AG09319 (cell line): ENCODE data around the gene NAMPT.

- RRBS, result no CpG with 5 or more reads among the region's 21 CpGs
These were observed 2.3 kb upstream of the KMT2E start for GRCh38 chr7:105011537-105012315.

DNA sequence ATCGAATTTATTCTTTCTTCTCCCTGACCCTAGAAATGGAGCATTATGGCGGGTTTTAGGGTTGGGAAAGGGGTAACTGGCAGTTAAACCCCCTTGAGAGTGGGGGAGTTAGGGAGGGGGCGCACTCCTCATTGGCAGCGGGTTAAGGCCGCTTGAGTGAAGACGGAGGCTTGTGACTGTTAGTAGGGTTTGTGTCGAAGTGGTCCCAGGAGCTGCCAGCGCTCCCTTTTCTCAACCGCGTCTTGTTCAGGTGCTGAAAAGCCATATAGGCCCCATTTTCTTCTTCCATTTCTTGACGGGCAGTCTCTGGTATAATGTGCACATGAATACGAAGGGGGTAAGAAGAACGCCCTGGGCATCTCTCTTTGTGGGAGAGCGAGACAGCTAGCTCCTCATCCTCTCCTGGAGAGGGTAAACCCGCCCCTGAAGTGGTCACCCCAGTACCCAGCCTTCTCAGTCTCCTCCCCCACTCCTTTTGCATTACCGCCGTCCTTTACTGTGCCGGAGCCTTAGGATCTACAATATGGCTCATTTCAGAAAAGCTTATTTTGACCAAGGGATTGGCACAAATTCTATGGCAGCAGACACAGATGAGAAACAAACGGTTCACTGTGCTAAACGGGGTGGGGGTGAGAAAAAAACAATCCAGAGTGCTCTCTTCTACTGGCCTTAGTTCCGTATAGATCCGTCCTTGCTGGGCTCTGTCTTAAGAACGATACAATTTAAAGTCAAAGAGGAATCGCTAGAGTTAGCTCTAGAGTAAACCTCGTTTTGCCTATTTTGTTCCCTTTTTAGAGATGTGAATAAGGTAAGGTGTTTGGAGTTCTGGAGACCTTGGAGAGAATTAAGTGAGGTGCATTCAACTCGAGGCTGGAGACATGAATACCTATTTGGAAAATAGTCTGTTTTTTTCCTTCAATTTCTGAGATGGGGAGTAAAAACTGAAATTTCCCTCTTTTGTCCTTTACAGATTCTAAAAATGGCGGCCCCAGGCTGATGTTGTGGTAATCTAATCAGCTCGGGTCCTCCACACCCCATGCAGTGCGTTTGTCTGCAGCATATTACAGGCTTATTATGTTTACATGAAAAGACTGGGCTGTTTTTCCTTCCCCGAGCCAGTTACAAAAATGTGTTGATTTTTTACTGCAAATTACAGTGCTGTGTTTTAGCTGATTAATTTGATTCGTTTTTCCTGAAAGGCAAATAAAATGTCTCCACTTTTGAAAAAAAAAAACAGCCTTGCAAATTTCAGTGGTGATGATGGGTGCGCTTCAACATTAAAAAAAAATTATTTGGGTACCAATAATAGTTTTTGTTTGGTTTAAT, 1.2 kb downstream of the KMT2E start:
- RRBS, result no CpG with 5 or more reads among the region's 32 CpGs

DNA sequence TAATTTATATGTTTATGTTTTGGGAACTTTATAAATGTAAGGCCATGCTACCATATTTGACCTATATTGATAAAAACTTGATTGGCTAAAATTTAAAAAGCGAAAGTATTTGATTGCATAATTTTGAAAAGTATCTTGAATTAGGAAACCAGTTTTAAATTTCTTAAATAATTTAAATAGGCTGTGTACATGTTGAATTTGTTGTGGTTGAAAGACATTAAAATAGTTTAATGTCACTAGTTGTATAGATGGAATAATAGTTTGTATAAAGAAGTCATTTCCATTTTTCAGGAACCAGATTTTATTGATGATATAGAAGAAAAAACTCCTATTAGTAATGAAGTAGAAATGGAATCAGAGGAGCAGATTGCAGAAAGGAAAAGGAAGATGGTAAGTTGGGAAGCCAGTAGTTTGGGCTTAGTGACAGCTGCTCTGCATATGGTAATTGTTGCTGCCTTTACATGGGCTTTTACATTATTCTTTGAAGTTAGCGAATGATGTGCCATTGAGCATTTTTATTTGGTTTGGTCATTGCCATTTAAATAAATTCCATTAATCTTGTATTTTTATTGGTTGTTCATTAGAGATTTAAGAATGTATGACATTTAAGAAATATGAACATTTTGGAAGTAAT, 77.0 kb downstream of the KMT2E start:
- RRBS, result no CpG with 5 or more reads among the region's 2 CpGs

DNA sequence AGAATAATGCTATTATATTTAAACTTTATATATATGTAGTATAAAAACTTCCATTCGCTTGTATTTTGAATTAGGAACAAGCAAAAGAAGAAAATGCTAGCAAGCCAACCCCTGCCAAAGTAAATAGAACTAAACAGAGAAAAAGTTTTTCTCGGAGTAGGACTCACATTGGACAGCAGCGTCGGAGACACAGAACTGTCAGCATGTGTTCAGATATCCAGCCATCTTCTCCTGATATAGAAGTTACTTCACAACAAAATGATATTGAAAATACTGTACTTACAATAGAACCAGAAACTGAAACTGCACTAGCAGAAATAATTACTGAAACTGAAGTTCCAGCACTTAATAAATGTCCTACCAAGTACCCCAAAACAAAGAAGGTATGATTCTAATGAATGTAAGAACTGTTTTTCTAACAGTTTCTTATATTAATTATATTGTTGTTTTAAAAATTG, 87.8 kb downstream of the KMT2E start:
- RRBS, result no CpG with 5 or more reads among the region's 4 CpGs

- RRBS, result no CpG with 5 or more reads among the region's 3 CpGs
These were observed 123.9 kb downstream of the SRPK2 start for GRCh38 chr7:105264569-105265429.

- RRBS, result no CpG with 5 or more reads among the region's 13 CpGs
These were observed 115.3 kb downstream of the SRPK2 start for GRCh38 chr7:105273265-105273969.

DNA sequence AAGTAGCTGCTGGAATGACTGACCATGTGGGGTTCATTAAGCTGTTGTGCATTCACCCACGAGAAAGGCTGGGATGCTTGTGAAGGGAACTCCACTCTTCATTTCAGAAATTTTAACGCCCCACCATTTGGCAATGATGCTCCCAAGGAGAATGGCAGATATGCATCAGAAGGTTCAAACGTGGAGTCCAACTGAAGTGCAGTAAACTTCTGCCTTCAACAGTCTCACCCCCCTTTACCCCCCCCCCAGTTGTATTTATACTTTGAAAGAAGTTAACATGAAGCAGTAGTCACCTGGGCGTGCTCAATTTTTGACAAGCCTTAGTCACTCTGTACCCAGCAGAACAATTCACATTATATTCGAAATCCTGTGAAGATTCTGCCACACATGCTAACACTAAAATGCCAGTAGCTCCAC, 1.0 kb downstream of the ATXN7L1 start:
- RRBS, result no CpG with 5 or more reads among the region's 5 CpGs

DNA sequence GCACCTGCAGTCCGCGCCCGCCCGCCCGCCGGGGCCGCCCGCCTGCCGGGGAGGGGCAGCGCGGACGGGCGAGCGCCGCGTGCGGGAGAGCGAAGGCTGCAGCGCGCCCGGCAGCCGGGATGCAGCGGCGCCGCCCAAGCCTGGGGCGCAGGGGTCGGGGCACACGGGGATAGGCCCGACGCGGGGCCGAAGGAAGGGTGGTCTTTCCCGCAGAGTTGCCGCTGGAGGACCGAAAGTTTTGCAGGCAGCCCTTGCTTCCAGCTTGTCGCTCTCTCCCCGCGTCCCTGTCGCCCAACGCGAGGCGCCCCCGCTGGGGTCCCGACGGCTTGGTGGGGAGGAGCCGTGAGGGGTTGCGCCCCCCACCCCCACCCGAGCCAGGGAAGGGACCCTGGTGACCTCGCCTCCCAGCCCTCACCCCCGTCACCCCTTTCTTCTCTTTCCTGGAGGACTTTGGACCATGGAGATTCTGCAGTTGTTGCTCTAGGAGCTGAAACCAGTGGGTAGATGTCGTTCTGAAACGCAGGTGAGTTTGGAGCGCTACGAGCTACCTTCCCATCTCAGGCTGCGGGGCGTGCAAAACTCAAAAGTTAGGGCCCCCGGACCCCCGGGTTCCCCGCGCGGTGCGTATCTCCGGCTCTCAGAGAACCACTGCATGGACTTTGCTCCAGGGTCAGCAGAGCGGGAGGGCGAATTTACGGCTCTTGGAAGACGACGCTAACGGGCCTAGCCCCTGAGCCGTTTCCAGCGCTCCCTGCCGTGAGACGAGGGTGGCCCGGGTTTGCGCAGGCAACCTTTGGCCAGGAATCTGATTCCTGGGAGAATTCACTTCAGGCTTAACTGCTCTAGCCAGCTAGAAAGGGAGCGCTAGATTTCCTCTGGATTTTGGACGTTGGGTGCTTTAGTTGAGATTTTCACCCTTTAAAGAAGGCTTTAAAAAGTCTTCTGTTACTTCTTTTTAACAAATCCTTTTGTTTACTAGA, 626 bp upstream of the ATXN7L1 start:
- RRBS, result under 1% methylated on average over 19 of the region's 77 CpGs

DNA sequence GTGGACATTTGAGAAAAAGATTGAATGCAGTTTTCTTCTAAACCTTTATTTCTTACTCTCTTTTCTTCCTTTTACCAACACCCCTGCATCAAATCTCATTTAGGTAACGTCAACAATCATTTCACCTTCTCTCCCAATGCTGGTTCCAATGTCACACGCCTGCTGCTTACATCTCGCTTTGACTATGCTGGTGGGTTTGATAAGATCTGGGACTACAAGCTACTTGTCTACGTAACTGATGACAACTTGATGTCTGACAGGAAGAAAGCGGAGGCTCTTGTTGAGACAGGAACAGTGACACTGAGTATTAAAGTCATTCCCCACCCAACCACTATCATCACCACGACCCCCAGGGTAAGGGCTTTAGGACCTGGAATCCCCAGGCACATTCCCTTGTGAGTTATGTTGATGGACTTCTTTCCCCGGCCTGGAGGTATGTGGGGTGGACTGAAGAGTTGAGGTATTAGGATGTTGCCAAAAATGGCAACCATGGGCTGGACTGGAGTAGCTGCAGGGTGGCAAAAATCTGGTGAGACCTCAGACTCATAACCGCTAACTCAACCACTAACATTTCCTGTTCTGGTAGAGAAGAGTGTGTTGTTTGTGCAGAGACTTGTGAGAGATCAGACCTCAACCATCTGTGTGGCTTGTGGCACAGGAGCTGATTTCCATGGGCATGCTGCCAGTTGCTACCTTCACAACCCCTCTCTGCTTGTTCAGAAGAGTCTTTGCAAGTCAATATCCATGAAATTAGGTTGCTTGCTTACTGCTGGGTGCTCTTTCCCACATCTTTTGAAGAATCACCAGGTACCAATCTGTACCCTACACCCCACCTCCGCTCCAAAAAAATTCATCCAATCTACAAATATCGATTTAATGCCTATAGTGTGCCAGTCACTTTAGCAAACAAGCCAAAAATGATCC, 59.3 kb downstream of the CDHR3 start:
- RRBS, result no CpG with 5 or more reads among the region's 10 CpGs

DNA sequence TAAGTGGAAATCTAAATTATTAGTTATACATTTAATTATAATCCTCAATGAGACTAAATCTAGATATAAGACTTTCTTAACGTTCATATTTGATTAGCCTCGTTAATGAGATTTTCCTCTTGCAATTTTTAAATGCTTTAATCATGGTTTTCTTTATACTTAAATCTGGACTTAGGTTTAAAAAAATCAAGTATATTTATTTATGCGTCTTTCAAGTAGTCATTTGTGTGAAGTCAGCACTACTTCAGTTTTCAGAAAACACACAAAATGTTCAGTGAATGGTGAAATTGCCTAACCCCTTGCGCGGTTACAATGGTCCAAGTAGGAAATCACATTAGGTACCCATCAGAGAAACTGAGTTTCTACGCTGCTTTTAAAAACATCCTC, 1.3 kb downstream of the SYPL1 start:
- RRBS, result no CpG with 5 or more reads among the region's 6 CpGs

GRCh38 chr7:106206611-106207326, 78.0 kb downstream of the NAMPT start:
- RRBS, result no CpG with 5 or more reads among the region's 4 CpGs

DNA sequence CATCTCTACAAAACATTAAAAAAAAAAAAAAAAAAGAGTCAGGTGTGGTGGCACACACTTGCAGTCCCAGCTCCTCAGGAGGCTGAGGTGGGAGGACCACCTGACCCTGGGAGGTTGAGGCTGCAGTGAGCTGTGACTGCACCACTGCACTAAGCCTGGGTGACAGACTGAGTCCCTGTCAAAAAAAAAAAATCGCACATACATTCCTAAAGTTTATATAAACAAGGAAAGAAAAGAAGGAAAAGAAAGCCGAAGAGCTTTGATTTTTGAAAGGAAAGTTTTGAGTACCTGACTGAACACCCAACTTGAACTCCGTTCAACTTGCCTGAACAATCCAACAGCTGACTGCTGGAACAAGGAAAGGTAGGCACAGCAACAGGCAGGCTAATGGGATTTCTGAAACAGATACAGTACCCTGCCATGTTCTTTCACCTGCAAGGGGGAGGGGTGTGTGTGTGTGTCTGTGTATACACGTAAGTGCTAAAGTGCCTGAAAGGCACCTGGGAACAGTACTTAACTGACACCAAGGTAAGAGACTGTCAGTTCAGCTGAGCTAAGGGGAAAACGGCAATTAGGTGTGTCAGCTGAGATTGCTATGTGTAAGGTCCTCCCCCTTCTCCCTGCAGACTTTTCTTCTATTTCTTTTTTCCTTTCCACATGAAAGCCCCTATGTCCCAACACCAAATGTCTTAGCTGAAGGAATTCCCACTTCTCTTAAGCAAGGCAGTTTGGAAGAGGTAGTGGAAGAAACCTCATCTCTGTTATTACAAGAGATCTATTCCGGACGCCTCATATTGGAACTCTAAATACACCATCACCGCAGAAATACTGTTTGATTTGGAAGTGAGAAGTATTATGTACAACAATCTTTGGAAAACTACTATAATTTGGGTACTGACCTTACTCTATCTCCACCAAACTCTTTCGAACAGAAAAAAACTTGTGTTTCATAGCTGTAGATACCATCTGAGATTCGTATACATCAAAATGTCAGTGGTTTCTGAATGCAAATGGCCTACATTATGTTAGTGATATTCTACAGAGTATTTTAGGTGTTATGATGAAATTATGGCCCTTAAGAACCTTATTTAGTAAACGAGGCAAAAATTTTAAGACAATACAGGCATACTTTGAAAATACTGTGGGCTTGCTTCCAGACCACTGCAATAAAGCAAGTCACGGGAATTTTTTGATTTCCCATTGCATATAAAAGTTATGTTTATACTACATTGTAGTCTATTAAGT, 26.9 kb downstream of the NAMPT start:
- RRBS, result no CpG with 5 or more reads among the region's 12 CpGs

DNA sequence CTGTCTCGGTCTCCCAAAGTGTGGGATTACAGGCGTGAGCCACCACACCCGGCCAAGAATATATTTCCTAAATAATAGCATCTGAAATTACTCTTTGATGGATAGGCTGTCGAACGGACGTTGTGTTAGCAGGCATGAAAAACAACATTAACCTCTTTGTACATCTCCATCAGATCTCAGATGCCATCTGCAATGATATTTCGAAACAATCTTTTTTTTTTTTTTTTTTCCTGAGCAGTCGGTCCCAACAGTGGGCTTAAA, 25.2 kb downstream of the NAMPT start:
- RRBS, result no CpG with 5 or more reads among the region's 8 CpGs

DNA sequence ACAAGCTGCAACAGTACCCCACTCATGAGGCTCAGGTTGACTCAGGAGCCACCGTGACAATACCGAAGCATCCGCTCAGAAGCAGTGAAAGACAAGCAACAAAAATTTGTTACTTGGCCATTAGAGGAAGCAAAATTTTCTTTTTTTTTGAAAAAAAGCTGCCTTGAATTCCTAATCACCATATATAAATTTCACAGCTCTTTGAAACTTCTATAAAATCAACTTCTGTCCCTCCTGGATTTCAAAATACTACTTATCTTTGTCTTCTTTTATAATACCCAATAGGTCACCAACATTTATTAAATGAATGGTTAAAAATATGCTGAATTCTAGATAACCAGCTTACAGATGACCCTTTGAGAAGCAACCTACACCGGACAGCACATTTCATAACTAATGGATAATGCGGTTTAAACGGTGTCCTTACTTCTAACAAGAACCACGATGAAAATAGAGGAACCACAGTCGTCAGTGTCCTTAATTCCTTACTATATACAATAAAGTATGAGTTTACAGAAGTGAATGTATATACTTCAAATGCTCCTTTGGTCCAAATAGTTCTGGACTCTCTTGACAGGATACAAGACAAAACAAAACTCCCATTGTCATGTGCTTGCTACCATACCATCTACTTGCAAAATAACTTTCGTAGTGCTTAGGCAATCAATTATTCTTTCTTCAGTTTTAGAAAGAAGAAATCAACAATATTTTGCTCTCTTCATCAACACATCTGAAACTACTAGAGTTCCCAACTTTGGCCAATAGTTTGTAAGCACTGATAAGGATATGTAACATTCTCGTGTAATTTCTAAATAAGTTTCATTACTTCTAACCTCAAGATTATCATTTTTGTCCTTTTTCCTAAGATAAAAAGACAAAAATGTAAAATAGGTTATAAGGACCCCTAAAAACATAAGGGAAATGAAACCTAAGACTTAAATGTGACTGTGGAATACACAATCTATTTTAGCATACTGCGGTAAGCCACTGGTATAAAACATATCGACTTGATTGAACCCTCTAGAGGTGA, 2.4 kb downstream of the NAMPT start:
- RRBS, result no CpG with 5 or more reads among the region's 12 CpGs

DNA sequence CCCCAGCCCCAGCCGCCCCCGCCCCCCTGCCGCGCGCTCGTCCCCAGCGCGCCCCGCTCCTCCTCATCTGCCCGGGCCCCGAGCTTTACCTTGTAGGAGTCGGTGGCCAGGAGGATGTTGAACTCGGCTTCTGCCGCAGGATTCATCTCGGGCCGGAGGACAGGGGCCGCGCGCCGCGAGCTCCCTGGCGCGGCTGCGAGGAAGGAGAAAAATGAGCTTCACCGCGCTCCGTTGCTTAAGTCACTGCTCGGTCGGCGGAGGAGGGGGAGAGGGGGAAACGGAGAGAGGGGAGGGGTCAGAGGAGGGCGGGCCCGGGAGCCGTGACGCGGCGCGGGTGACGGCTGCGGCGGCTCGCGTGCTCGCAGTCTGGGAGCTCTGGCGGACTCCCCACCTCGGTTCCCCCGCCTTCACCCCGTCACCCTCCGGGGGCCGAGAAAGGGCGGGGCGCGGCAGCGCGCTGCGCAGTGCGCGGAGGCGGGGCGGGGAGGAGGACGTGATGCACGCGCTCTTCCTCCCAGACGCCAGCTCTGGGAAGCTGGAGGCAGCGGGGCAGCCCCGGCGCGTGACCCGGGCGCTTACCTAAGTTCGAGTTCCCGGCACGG, at the start of gene NAMPT:
TSS of gene NAMPT (minus strand) at position 245 of the 602 bp plus-strand sequence.
- RRBS, result under 1% methylated on average over 18 of the region's 73 CpGs

- RRBS, result no CpG with 5 or more reads among the region's 2 CpGs
These were observed 2.9 kb upstream of the NAMPT start for GRCh38 chr7:106287713-106288051.

GRCh38 chr7:106347327-106347978, 62.7 kb upstream of the NAMPT start:
- RRBS, result no CpG with 5 or more reads among the region's 3 CpGs

DNA sequence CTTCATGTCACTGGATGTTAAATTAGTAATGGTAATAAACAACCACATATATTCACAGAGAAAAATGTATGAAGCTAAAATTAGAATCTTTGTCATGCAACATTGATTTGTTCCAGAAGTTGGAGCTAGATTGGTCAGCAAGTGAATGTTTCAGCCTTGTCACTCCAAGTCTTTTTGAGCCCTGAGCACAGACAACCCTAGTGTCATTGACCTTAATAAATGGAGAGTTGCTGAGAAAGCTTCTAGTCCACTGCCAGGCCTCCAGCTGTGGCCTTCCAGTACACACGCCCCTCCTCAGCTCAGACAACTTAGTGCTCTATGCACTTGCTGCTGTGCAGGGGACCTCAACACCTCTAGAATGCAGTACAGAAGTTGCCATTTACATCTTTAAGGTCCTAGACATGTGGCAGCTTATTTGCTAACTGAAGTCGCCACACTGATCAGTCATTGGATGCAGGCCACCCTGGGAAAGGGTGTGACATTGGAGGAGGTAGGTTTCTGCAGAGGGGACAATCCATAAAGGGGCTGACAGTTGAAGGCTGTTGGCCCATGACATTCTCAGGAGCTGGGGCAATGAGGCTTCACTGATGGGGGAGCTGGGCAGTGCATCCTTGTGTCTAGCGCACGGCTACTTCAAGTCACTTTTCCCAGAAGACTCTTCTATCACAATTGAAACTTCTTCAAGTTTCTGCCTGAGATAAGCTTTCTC, 175.6 kb downstream of the CCDC71L start:
- RRBS, result no CpG with 5 or more reads among the region's 4 CpGs

DNA sequence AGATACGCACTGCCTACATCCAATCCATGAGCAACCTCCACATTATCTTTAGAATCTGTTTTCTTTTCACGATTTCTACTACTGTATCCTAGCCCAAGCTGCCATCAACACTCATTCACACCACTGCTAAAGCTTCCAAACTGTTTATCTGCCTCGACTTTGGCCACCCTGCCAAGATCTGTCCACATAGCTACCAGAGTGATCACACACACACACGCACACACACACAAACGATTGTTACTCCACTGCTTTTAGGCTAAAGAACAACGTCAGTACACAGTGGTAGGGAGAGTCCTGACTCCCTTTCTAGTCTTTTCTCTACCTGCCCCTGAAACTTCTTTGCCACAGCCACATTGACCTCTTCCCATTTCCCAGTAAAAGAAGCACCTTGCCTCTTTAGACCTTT, 142.0 kb downstream of the CCDC71L start:
- RRBS, result no CpG with 5 or more reads among the region's 6 CpGs